Ureter (tissue), 1 donor: Measurements from ENCODE around the genes SLC22A3 and MAP3K4.

DNA sequence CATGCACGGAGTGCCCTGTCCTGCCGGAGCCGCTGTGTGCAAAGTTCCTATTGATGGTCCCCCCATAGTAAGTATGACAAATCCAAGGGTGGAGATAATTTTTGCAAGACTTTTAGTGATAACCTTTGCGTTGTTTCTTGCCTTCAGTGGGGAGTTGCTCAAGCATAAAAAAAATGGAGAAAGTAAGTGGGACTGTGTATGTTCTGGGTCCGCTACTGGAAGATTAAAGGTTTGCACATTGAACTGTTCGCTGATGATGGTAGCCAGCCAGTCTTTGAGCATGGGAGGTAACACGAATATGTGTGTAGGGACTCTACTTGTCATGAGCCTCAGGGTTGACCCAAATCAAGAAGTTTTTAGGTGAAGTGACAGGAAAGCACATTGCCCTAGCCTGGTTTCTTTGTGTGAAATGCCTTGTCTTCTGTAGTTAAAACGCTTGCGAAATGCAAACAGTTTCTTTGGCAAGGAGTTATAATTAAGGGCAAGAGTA lies 47.7 kb upstream of the SLC22A1 start:
- PRO-cap, result no peak

DNA sequence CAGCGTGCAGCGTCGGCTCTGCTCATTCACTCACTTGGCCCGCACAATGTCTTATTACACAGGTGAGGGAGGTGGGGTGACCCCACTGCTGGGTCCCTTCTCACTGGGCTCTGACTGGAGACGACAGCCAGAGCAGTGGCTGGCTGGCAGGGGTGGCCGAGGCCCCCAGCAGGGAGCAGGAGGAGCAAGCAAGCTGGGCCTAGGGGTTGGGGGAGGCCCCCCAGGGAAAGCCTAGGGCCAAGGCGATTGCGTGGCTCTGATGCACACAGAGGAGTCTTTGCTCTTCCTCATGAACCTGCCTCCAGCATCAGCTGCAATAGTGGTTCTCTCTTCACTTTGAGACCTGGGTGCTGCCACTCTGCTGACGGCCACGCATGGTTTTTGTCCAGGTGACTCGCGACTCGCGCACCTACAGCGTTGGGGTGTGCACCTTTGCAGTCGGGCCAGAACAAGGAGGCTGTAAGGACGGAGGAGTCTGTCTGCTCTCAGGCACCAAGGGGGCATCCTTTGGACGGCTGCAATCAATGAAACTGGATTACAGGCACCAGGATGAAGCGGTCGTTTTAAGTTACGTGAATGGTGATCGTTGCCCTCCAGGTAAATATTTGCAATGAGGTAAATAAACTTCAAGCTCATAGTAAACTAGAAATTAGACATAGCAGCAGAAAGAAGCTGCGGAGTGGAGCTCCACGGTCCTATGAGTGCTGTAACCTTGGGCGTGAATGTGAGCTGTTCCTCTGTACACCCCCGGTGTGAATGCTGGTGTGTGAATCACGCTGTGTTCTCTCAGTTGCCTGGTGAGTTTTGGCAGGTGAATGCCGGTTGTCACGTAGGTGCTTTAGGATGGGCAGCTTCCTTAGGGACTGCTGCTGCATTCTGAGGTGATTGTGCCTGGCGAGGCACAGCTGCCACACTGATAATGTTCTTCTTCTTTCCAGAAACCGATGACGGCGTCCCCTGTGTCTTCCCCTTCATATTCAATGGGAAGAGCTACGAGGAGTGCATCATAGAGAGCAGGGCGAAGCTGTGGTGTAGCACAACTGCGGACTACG lies 42.1 kb upstream of the SLC22A1 start:
- PRO-cap, result no peak

DNA sequence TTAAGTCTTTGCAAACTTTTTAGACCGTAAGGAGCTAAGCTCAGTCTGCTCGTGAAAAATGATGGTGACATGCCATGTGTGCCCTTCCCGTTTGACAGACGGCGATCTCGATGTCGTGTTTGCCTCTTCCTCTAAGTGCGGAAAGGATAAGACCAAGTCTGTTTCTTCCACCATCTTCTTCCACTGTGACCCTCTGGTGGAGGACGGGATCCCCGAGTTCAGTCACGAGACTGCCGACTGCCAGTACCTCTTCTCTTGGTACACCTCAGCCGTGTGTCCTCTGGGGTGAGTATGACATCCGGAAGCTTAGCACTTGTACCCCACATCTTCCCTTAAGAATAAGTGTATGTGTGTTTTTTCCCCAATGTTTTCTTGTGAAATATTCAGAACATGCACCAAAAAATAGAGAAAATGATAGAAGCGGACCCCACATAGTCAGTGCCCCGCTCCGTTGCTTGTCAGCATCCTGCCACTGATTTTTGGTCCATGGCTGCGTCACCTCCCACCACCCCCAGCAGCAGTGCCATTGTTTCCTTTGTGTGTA lies 25.2 kb upstream of the SLC22A1 start:
- PRO-cap, result no peak

DNA sequence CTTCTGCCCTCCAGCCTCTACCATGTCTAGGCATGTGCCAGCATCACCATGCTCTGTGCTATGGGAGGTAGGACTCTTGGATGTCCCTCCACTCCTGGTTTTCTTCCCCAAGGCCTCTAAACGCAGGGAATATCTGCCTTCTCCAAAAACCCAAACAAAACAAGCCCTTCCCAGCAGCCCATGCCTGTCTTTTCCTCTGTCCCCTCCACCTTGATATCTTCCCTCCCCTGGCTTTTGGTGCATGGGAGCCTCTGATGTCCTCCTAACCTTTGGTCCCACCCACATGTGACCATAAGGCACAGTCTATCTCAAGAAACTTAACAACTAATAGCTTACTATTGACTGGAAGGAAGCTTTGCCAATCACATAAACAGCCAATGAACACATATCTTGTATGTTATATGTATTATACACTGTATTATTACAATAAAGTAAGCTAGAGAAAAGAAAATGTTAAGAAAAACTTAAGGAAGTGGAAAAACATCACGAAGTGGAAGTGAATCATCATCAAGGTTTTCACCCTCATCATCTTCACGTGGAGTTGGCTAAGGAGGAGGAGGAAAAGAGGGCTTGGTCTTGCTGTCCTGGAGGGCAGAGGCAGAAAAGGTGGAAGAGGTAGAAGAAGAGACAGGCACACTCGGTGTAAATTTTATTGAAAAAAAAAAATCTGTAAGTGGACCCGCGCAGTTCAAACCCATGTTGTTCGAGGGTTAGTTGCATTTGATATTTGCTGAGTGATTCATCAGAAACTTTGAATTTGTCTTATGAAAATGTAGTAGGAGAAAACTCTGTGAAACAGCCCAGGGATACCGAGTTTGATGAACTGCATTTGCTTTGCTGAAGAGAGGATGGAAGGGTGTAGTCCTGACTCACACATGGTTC lies 7.8 kb downstream of the SLC22A1 start:
- PRO-cap, result no peak

- PRO-cap, result no peak
Measured at GRCh38 chr6:160141140-160141849, 19.7 kb downstream of the SLC22A1 start.

DNA sequence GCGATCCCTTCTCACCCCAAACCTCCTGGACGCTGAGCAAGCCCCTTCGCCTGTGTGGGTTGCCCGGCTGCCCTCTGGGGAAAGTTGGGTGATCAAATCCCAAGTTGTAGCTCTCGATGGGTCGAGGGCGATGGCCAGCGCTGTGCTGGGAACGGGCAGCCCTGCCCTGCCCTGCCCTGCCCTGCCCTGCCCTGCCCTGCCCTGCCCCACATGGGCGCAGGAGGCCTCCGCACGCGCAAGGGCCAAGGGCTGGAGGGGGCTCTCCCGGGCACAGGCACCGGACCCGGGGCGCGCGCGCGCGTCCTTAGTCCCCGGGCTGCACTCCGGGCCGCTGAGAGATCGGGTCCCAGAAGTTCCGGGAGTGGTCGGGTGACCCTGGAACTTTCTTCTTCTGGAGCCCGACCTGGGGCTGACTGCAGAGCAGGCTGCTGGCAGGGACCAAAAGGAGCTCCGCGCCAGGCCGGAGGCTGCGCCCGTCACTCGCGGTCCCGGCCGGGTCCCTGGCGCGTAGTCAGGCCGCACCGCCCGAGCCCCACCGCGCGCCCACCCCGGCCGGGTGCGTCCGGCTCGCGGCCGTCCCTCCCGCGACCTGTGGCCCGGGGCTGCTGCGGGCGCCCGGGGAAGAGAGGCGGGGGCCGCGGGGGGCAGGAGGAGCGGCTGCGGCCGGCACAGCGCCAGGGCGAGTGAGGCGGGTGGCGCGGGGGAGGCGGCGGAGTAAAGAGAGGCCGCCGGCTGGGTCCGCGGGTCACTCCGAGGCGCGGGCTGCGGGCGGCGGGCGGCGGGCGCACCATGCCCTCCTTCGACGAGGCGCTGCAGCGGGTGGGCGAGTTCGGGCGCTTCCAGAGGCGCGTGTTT lies at the start of gene SLC22A3:
Gene SLC22A3 (plus strand): TSS at position 748 of the 855 bp plus-strand sequence.
- PRO-cap, result bidirectional peak, plus-strand start at position 748 of the sequence, minus-strand start at position 591 of the sequence

DNA sequence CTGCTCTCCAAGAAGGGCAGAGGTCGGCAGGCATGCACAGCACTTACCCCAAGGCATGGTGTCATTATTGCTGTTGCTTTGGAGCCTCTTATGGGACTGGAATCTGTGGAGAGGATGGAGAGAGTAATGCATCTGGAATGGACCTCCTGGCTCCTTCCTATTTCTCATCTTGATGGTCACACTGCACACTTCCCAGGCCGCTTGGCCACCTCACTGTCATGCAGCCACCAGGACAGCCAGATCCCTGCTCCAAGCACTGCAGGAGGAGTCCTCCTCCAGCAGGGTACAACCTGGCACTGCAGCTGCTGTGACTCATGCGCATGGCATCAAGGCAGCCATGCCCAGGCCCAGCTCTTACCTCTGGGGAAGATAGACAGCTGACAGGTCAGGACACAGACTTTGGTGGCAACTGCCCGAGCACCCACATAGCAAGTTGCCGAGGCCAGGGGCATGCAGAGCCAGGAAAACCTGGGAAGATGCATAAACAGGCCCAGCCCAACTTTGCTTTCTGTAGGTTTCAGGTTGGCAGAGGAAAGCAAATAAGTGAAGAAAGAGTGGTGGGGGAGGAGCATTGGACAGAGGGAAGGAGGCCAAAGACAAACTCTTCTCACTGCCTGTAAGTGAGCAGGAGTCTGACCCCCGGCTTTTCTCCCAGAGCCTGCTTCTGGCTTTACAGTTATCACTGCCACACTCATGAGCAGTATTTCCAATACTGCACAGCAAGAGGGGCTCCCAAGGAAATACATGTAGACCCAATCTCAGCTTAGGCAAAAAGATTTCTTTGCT lies 38.7 kb downstream of the SLC22A3 start:
- PRO-cap, result no peak

GRCh38 chr6:160678771-160679546 lies 14.9 kb upstream of the LPA start:
- PRO-cap, result no peak

GRCh38 chr6:160766644-160767850 lies 65.0 kb downstream of the PLG start:
- PRO-cap, result no peak

GRCh38 chr6:160991535-160992143 lies at the start of gene MAP3K4:
Gene MAP3K4 (plus strand): TSS chr6:160991769.
- PRO-cap, result bidirectional peak, plus-strand start at chr6:160991784, minus-strand start at chr6:160991731

GRCh38 chr6:161048469-161048992 lies 57.0 kb downstream of the MAP3K4 start:
- PRO-cap, result no peak

DNA sequence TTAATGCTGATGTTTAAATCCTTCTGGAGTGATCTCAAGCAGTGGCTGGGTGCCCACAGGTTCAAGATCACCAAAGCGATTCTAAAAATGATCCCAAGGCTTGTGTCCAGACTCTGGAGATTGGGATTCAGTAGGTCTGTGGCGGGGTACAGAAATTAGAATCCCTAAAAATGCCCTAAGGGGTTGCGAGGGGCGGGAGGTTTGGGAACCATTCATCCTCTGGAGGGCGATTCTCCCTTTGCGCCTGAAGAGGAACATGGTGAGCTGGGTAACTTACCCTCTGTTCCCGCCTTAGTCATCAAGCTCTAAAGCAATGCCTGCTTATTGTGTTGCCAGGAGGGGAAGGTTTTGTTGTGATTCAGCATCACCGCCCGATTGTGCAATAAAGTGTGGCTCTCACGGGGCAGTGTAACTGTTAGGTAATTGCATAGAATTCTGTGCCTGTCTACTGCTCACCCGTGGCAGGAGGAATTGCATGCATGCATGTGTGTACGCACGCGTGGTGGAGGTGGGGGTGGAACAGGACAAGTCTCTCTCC lies 95.4 kb upstream of the AGPAT4 start:
- PRO-cap, result no peak

- PRO-cap, result no peak
Measured at GRCh38 chr6:161406583-161407044, 132.8 kb upstream of the AGPAT4 start.

- PRO-cap, result no peak
Measured at GRCh38 chr6:162058243-162058787, 669.3 kb downstream of the PRKN start.

- PRO-cap, result no peak
Measured at GRCh38 chr6:162670136-162670837, 57.3 kb downstream of the PRKN start.

DNA sequence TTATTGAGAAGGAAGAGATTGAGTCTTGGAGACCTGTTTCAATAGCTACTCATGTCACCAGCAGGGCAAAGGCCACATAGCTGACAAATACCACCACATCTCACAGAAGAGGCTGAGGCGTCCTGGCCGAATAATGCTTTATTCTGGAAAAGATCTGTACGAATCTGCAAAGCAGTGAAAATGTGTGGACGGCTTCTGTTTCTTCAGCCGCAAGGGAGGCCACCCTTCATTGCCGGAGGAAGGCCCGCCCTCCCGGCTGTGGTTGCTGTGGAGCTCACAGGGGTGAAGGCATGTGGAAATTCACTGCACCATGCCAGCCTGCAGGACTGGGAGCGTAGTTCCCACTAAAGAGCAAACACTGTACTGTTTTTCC lies 89.6 kb upstream of the QKI start:
- PRO-cap, result no peak

GRCh38 chr6:163387333-163387826 lies 27.1 kb upstream of the QKI start:
- PRO-cap, result no peak

DNA sequence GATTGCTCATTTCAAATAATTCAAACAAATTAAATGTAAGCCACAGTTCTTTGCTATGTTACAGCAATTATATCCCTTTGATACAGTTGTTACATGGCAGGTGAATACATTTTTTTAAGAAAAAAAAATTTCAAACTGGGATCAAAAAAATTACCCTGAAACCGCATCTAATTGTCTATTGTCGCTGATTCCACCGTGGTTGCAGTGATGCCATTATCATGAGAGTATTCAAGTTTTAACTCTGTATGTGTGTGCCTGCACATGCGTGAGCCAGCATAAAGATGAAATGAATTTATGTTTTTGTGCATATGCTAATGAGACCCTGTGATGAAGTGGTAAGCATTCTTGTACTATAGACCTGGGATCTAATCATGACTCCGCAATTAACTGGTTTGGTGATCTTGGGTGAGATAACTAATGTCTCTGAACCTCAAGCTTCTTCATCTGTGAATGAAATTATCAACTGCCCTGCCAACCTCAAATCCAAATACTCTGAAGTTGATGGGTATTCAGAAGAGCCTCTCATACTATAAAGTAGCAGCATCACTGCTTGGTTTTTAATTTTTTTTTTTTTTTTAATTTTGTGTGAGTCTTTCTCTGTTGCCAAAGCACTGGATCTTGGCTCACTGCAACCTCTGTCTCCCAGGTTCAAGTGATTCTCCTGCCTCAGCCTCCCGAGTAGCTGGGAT lies 9.7 kb downstream of the QKI start:
- PRO-cap, result no peak

DNA sequence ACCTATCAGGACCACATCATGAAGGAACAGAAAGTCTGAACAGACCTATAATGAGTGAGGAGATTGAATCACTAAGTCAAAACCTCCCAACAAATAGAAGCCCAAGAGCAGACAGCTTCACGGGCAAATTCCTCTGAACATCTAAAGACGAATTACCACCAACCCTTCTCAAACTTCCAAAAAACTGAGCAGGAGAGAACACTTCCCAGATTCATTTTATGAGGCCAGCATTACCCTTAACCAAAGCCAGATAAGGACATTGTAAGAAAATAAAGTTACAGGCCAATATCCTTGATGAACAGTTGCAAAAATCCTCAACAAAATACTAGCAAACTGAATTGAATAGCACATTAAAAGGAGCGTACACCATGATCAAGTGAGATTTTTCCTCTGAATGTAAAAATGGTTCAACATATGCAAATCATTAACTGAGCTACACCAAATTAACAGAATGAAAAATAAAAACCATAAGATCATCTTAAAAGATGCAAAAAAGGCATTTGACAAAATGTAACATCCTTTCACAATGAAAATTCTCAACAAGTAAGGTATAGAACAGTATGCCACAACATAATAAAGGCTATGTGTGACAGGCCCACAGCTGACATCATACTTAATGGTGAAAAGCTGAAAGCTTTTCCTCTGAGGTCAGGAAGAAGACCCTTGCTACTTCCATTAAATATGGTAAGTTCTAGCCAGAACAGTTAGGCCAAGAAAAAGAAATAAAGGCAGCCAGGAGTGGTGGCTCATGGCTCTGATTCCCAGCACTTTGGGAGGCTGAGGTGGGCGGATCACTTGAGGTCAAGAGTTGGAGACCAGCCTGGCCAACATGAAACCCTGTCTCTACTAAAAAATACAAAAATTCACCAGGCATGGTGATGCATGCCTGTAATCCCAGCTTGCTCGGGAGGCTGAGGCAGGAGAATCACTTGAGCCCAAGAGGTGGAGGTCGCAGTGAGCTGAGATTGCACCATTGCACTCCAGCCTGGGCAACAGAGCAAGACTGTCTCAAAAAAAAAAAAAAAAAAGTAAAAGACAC lies 50.4 kb downstream of the QKI start:
- PRO-cap, result no peak

DNA sequence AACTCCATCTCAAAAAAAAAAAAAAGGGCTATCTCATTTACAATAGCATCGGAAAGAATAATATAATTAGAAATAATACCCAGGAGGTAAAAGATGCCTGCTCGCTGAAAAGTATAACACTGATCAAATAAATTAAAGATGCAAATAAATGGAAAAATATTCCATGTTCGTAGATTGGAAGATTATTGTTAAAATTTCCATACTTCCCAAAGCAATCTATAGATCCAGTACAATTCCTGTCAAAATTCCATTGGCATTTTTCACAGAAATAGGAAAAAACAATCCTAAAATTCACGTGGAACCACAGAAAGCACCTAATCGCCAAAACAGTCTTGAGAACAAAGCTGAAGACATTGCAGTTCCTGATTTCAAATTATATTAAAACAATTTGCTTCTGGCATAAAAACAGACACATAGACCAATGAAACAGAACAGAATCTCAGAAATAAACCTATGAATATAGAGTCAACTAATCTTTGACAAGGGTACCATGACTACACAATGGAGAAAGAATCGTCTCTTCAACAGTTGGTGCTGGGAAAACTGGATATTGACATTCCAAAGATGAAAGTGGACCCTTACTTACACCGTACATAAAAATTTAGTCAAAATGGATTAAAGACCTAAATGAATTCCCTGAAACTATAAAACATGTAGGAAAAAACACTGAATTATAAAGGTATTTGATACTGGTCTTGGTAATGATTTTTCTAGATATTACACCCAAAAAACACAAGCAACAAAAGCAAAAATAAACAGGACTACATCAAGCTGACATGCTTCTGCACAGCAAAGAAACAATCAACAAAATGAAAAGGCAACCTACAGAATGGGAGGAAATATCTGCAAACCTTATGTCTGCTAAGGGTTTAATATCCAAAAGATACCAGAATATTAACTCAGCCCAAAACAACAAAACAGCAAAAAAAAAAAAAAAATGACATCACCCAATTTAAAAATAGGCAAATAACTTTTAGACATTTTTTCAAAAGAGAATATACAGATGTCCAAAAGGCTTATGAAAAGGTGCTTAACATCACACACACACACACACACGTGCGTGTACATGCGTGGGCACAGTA lies 51.9 kb downstream of the QKI start:
- PRO-cap, result no peak